ENCODE measurements around the gene LIPH.

- PRO-cap: bidirectional peak, plus-strand start at chr3:184559497, minus-strand start at chr3:184559429
Measured at GRCh38 chr3:184558767-184559739, 2.5 kb upstream of the EPHB3 start.

GRCh38 chr3:184583344-184584435 is 22.1 kb downstream of the EPHB3 start:
- PRO-cap: unidirectional peak, minus-strand start at chr3:184583664; unidirectional peak, minus-strand start at chr3:184583691

- PRO-cap: no peak
Measured at GRCh38 chr3:184600829-184601543, 39.4 kb downstream of the EPHB3 start.

DNA sequence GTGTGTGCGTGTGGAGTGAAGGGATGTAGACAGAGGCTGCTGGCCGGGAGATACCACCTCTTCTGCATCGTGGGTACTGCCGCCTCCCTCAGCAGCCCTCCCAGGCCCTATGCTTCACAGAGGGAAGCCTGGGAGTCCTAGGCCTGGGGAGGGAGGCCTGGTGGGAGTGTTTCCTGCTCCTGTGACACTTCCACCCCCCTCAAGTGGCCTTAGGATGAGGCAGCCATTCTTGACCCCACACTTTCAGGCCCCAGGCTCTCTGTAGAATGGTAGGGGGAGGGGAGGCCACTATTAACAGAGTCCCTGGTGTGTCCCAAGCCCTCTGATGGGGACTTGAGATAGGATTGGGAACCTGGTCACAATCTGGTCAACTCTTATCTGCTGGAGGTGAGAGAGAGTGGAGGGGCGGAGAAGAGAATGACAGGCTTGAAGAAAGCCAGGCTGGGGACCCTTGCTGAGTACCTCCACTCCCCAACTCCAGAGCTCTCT is 69.0 kb downstream of the MAGEF1 start:
- PRO-cap: no peak

- PRO-cap: no peak
Measured at GRCh38 chr3:184651974-184652411, 59.9 kb downstream of the MAGEF1 start.

- PRO-cap: bidirectional peak, plus-strand start at chr3:184800635, minus-strand start at chr3:184800496
Measured at GRCh38 chr3:184800268-184800859, 11.6 kb upstream of the VPS8 start.

DNA sequence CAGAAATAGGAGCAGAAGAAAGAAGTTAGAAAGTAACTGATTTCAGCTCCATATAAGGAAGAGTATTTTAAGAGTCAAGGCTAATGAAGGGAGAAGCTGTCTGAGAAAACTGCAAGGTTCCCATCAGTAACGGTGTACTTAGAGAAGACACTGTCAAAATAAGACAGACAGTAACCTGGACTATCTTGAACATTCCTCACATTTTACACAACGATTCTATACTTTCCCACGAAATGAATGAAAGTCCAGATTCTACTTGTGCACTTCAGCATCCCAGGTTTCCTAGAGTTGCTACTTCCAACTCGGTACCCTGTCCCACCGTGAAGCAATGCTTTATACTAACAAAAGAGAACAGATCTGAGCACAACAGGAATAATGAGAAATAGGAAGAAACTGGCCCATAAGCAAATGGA is 1.8 kb downstream of the C3orf70 start:
- PRO-cap: no peak

DNA sequence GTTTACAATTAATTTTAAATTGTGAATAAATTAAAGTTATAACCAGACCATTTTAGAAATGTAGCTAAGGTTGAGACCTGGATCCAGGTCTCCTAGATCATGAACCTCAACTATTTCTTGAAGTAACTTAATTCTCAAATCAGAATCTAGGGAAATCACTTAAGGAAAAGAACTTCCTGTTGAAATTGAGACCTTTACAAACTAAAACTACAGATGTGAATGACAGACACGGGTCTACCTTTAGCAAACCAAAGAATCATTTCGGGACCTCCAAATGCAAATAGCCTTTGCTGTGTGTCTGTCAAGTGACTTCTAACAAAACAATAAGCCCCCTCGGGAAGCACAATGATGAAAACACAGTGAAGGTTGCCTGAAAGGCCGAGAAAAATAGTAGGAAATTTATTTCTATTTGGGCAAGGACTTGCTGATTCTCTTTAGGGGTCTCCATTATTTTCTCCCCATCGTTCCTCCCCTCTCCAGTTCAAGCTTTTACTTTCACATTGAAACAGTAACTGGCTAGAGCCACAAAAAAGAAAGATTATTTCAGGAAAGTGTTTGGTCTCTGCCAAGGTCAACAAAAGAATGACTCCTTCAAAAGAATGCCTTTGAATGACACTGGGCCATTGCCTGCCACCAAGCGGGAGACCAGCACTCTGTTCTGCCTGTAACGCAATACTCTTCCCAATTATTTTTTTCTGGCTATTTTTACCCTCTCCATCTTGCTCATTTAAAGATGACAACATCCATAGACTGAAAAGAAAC is 37.5 kb downstream of the EHHADH start:
- PRO-cap: no peak

DNA sequence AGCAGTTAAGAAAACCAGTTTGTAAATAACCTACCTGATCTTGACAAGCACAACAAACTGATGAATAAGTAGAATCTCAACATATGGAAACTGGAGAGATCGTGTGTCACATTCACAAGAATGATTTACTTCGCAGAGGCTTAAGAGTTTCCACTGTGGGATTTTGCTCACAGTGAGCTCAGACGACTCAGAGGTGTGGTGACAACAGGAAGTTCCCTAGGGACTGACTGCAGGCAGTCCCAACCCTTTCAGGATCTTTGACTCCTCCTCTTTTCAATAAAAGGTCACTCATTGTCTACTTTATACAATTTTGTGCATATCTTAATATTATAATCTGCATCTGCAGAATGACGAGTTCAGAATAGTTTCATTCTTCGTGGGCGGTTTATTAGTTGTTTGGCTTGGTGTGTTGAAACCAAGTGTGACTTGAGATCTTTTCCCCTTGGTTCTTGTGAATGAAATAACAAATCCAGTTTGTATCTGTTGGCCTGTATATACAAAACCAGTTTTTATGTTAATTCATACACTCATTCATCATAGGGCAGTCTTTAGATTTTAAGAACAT is at the start of gene LIPH:
LIPH (minus strand) TSS at position 200 of the 565 bp plus-strand sequence.
- PRO-cap: bidirectional peak, plus-strand start at position 391 of the sequence, minus-strand start at position 197 of the sequence

DNA sequence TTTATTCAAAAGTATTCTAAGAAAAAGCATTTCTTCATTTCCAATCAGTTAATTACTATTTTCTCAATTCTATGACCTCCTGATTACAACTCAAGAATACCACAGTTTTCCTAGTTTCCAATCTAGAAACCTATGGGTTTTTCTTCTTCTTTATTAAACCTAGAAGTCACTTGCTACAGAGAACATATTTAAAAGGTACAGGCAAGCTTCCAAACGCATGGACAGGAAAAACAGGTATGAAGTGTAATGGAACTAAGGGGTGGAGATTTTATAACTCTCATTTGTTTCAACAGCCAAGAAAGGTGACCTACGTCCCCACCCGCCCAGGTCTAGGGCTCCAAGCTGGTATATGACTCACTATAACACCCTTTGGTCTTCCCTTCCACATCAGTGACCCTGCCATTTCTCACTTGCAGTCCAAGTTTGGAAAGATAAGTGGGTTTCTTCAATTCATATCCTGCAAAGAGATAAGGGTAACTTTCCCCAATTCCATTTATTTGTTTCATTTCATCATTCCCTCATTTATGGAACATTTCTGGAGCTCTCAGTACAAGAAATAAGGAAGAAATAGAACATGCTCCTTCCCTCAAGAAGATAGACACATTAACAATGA is 6.0 kb upstream of the LIPH start:
- PRO-cap: bidirectional peak, plus-strand start at position 378 of the sequence, minus-strand start at position 243 of the sequence

- PRO-cap: unidirectional peak, minus-strand start at chr3:185702988
Measured at GRCh38 chr3:185702454-185703211, 116.5 kb downstream of the SENP2 start.

DNA sequence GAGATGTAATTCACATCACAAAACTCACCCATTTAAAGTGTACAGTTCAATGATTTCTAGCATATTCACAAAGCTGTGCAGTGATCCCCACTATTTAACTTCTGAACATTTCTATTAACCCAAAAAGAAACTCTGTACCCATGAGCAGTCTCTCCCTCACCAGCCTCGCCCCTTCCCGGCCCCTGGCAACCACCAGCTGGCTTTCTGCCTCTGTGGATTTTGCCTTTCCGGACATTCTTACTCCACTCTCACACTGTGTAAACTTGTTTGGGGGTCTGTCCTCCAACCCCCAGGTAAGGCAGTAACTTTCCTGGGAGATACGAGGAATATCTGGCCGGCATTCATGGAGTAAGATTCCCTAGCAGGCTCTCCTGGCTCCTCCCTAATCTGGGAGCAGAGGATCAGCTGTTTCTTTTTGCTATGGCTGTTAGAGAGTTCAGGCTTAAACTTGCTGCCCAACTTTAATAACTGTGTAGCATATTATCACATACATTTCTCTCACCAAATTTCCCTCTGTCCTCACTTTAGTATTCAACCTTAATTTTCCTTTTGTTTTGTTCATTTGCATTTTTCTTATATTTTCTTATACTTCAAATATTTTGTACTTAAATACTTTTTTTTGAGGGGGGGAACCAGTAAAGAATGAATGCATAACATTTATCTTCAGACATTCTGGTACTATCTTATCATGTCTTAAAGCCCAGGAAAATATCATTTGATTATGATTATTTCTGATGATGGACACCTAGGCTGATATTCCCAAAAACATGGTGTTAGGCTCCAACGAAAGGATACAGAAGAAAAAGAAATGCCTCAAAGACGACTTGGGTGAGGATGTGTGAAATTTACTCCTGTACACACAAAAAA is 64.2 kb downstream of the IGF2BP2 start:
- PRO-cap: no peak

- PRO-cap: no peak
Measured at GRCh38 chr3:185918924-185919663, 18.7 kb downstream of the TRA2B start.

GRCh38 chr3:185929183-185930585 is 8.1 kb downstream of the TRA2B start:
- PRO-cap: no peak

DNA sequence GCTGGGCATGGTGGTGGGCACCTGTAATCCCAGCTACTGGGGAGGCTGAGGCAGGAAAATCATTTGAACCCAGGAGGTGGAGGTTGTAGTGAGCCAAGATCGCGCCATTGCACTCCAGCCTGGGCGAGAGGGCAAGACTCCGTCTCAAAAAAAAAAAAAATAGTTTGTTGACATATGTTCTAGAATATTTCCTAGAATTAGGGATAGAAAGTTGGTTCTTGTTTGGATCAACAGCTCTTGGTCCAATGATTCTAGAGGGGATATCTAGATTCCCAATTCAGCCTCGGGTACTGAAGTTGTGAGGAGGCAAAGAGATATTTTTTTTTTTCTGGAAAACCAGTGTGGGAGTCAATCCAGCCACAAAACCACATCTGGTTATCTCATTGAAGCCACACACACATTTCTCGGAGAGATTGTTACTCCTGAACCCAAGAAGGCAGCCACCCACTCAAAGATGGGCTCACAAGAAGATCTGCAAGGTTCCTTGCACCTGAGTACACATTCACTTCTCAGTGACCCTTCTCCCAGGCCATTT is 39.0 kb upstream of the TRA2B start:
- PRO-cap: no peak

DNA sequence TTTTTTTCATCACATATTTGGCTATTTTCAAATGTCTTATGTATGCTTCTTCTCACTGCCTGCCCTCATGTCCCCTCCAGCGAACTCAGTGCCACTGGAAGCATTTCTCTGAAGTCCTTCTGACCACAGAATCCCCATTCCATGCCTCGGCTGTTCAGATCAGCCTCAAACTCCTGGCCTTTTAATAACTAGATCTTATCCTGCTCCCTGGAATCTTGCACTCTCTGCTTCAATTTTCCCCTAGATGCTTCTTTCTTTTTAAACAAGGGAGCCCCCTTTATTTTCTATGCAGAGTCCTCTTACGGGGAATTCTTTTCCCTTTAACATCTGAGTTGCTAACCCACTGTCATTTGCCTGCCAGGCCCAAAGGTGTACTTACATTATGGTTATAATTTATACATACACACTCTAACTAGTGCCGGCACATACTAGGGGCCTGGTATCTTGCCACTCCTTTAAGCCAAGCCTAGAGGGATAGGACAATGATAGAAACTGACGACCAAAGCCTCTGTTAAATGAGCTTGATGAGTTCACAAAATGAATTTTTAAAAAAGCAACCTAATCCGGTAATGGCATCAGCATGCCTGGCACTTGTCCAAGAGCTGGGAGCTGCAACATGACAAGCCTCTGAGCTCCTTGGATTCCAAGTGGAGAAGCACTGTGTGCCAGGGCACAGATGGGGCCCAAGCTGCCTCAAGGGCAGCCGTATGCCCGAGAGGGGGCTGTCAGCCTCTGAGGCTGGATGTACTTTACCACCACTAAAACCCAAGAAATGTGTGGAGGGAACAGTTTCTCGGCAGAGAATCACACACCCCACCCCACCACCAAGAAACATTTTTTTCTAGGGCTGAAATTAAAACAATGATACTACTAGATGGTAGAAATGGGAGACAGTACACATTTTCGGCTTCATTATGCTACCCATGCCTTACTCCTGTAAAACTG is 9.8 kb downstream of the ETV5 start:
- PRO-cap: no peak

GRCh38 chr3:186225807-186226006 is 116.8 kb upstream of the ETV5 start:
- PRO-cap: no peak

- PRO-cap: no peak
Measured at GRCh38 chr3:186259548-186259995, 102.5 kb downstream of the DGKG start.

DNA sequence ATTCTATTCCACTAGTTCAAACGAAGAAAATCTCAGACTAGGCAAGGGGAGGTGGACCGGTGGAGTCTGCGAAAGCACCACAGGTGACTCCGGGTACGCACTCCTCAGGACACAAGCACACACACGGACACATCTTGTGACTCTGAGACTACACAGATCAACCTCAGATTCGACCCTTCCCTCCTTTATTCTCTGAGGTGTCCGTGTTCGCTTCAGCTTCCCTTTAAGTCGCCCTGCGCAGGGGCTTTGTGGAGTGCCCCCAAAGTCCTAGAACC is 868 bp downstream of the DGKG start:
- PRO-cap: no peak

DNA sequence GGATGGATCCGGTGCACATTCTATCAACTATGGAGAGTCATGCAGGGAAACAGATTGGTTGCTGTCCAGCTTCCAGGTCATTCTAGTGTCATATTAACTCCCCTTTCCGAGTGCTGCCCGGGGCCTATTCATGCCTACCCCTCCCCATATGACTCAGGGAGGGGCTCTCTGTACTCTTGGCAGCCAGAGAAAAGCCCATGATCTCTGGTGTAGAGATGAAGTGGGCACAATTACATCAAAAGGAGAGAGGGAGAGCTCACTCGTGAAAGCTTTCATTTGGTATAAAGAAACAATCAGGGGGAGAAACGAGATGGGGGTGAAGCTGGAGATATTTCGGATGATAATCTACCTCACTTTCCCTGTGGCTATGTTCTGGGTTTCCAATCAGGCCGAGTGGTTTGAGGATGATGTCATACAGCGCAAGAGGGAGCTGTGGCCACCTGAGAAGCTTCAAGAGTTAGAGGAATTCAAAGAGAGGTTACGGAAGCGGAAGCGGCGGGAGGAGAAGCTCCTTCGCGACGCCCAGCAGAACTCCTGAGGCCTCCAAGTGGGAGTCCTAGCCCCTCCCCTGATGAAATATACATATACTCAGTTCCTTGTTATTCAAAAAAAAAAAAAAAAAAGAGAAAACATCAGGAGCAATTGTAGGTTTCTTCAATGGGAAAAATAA is 16.1 kb upstream of the AHSG start:
- PRO-cap: no peak

Measured in colonic mucosa (tissue), 1 donor.